Glomerular endothelial cell (primary cell): ENCODE results near the gene IRAK3.

DNA sequence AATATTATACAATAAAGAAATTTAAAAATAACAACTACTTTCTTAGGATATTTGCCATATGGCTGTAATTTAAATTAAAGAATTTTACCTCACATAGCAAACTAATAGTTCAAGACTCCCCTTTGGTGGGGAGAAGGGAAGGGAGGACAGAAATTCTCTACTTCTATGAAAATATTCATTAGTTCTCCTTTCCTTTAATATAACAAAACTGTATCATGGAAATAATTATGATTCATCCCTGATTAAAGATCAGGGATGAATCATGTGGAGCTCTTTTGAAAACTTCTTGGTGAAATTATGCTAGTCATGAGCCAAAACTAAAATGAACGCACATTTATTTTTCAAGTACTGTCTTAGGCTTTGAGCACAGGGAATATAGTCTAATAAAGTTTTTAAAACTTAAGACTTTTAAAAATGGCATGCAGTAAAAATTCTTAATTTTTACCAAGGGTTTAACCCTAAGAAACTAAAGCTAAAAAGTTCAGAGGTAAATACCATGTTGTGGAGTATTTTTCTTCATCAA lies 17.1 kb downstream of the TMBIM4 start:
- RAMPAGE, long total RNA, result no peak

DNA sequence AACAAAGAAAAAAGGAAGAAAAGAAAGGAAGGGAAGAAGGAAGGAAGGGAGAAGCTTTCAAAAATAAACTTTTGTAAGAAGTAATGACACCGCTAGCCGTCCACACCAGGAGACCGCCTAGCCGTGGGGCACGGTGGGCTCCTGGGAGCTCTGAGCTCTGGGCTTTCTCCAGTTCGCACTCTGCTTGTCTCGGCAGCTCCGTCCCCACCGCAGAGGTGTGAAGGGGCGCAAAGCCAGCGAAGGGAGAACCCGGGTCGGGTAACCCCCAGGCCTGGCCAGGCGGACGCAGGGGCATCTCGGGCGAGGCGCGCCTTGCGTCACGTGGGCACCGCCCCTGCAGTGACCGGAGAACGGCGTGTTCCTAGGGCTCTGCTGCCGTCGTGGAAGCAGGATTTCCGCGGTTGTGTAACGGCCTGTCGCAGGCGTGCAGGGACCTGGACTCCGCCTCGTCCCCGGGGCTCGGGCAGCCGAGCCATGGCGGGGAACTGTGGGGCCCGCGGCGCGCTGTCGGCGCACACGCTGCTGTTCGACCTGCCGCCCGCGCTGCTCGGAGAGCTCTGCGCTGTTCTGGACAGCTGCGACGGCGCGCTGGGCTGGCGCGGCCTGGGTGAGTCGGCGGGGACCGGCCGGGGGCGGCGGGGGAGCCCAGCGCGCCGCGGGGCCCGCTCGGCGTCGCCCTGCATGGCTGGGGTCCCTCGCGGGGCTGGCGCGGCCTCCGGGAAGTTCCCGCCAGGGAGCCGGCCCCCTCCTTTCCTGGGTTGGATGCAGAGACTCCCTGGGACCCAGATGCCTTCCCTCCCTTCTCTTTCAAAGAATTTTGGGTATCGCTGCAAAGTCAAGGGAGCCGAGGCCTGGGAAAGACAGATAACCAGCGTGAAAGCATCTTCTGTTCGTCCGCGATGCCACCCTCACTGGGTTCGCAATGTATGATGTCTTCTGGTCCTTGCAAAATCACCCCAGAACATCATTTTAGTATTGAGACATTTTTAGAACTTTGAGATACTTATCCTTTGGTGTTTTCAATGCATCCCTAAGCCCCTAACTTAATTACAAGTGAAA lies at the start of gene IRAK3:
Gene IRAK3 (plus strand): TSS at position 389 of the 1,059 bp plus-strand sequence.
- RAMPAGE, long total RNA, result no peak

- RAMPAGE, long total RNA, result no peak
Measured at GRCh38 chr12:66286034-66286381, 16.3 kb upstream of the HELB start.

- RAMPAGE, long total RNA, result no peak
Measured at GRCh38 chr12:66388389-66388895, 86.1 kb downstream of the HELB start.

GRCh38 chr12:67297351-67297929 lies 28.3 kb downstream of the CAND1 start:
- RAMPAGE, long total RNA, result no peak

DNA sequence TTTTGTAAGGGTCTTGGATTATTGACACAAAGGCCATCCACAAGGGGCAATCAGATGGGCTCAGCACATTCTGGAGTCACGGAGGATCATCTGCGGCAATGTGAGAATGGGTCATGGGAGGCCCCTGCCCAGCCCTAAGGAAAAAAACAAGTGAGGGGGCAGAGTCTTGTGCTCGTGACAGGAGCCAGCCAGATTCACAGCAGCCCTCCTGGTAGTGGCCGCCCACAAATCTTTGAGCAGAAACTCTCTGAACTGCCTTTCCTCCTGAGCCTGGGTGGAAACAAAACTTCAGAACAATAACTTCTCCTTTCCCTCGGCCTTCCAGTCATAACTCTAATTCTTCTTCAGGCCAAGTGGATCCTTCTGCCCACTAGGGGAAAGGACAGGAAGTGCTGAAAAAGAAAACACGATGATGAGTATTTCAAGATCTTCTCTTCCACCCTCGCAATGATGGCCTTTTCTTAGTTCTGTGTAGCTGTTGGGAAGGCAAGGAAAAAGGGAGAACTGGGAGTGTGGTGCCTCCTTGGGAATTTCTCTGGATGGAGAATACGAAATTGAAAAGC lies 188.6 kb downstream of the CAND1 start:
- RAMPAGE, long total RNA, result no peak

GRCh38 chr12:67458279-67458661 lies 189.1 kb downstream of the CAND1 start:
- RAMPAGE, long total RNA, result no peak

GRCh38 chr12:67472465-67473083 lies 176.0 kb upstream of the DYRK2 start:
- RAMPAGE, long total RNA, result no peak

GRCh38 chr12:67647853-67648161 lies 738 bp upstream of the DYRK2 start:
- RAMPAGE, long total RNA, result no peak

- RAMPAGE, long total RNA, result no peak
Measured at GRCh38 chr12:67659114-67659313, 10.5 kb downstream of the DYRK2 start.

GRCh38 chr12:67674317-67675062 lies 25.9 kb downstream of the DYRK2 start:
- RAMPAGE, long total RNA, result no peak

GRCh38 chr12:68135937-68136453 lies 23.5 kb downstream of the IFNG start:
- RAMPAGE, long total RNA, result no peak

DNA sequence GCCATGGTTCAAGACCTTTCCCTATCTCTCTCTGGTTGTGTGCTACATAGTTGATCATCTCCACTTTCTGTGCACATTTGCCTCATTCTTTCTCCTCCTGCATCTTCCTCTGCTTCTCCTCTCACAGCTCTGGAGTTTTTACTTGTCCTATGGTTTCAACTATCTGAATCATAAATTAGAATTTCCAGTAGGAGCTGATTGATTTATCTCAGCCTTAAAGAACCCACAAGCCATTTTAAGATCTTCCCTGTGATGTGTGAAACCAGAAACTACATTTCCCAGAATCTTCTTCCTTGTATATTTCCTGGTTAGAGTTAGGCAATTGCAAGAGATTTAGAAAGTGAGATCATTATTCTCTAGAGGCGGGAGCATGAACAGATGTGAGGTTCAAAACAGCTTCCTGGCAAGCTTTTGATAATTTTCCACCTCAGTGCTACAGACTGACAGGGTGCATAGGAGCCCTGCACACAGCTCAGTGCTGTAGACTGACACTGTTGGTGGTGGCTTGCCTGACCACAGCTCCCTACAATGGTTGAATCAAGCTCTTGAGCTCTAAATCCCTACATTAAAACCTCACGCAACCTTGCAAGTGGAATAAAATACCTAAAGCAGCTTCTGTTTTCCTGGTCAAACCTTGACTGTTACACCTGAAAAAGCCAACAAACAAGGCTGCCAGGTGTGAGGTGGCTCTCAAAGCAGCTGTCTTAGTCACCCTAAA lies 21.4 kb upstream of the IFNG start:
- RAMPAGE, long total RNA, result no peak

DNA sequence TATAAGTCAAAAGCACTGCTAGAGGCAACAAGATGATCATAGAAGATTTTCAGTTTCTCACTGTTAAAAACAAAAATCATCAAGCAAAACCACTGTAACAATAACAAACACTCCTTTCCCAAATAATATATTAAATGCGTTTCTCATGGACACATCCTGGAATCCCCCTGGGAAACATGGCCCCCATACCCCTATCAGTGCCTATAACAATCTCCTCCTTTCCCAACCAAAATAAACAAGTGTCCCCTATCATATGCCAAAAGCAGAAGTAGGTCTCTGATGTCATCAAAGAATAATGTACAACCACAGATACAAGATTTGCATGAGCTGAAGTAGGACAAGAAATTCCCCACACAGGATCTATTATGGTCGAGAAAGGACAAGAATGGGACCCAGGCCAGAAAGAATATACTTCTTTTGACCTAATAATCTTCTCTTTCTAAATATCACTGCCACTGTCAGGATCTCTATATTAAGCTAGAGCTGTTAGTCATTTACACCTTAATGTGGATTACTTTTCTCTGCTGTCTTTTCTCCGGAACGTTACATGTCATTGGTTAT lies 27.0 kb upstream of the MDM1 start:
- RAMPAGE, long total RNA, result no peak

DNA sequence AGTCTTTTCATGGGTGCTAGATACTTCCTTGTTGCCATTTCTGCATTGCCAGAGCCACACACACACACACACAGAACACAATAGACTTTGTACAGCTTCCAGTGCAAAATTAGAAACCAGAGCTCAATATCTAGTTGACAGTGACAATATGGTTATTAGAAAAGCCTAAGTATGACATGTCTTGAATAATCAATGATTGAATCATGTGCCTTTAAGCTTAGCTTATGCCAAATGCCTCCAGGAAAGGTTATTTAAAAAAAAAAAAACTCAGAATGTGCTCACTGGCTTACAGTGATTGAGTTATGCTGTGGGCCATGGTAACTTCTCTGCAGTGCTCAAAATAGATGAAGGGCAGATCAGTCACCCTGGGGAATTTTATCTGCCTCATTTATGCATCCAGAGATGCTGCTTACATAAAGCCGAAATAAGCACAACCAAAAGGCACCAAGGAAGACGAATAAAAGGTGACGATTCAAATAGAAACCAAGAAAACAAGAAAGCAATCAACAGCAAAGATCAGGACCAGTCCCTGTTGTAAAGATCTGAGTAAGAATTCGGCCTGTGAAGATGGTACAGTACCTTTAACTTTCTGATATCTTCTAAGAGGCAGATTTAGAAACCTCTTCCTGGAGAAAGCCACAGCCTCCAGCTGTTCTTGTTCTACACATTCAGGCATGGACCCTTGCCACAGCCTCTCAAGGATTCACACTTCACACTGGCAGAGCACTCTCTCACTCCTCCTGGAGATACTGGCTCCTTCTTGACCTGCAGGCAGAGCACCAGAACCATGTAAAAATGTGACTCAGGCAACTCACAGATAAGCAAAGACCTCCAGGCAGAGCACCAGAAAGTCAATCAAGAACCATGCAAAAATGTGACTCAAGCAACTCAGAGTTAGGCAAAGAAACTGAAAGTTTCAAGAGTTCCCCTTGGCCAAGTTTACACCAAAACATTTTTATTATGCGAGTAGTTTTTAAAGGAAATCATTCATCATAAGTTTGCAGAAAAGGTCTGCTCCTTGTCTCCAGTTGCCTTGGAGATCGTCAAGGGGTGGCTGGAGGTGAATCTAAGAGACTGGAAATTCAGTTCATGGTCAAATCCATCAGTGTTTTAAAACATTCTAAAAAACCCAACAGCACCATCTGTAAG lies 119.0 kb upstream of the MDM1 start:
- RAMPAGE, long total RNA, result no peak

- RAMPAGE, long total RNA, result no peak
Measured at GRCh38 chr12:68745204-68745707, 720 bp upstream of the SLC35E3 start.

- RAMPAGE, long total RNA, result no peak
Measured at GRCh38 chr12:68772574-68773331, 26.8 kb downstream of the SLC35E3 start.

DNA sequence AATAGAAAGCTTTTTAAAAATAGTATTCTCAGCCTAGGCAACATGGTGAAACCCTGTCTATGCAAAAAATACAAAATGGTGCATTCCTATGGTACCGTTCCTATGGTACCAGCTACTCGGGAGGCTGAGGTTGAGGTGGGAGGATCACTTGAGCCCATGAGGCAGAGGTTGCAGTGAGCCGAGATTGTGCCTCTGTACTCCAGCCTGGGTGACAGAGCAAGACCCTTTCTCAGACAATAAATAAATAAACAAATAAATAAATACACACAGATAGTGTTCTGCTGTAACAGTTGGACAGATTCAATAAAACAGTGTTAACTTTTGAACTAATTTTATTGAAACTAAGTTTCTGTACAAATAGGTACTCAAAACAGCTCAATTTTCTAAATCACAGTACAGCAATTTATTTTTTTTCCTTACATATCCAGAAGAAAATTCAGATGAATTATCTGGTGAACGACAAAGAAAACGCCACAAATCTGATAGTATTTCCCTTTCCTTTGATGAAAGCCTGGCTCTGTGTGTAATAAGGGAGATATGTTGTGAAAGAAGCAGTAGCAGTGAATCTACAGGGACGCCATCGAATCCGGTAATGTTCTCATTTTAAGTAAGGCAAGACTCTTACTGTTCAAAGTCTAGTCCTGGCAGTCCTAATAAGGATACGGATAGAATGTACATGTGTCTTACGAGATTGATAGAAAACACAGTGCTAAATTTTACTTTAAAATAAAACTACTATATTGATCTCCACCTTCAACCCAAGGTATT lies 20.6 kb downstream of the MDM2 start:
- RAMPAGE, long total RNA, result no peak

DNA sequence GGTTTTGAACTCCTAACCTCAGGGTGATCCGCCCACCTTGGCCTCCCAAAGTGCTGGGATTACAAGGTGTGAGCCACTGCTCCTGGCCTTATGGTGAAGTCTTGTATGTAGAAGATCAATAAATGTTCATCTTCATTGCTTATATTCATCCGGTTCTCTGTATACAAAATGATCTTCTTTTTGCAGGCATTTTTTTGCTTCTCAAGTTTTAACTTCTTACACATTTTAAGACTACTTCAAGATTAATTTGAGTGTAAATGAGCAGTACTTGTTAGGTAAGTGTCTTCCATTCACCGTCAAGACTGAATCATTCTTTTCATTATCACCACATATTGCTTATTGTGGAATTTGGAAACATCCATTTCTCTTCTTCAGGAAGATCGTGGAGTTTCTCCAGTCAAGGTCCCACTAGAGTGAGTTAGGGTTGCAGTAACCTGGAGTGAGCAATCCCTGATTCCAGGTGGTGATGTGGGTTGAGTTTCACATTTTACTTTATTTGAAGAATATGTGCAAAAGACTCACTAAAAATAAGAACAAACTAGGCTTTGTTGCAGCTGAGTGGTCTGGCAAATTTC lies 48.1 kb downstream of the MDM2 start:
- RAMPAGE, long total RNA, result no peak

GRCh38 chr12:68951550-68952290 lies 18.7 kb upstream of the CPM start:
- RAMPAGE, long total RNA, result no peak